Measurements from ENCODE around the gene SHOX.

- PRO-cap = no peak
Observed at GRCh38 chrX:13978-14262, 267.3 kb upstream of the PLCXD1 start.

DNA sequence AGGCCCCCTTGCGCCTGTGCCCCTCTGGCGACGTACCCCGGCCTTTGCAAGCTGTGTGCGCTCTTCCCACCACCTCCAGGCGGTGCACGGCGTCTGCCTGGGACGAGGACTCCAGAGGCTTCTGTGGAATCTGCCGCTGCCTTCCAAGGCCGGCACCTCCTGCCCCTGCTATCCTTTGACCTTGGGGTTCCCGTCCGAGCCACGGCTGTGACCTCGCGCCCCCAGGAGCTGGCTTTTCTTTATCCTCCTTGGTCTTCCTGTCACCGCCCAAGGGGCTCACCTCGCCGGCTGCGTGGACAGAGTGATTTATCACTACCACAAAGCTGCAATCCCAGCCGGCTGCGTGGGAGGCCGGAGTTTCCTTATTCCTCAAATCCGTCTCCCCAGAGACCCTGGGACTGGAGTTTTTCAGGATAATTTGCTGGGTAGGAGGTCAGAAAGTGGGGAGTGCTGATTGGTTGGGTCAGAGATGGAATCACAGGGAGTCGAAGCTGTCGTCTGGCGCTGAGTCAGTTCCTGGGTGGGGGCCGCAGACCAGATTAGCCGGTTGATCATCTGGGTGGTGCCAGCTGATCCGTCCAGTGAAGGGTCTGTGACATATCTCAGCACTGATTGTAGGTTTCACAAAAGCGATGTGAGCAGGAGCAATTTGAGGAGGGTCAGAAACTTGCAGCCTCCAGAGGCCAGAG is 19.8 kb upstream of the PLCXD1 start:
- PRO-cap = no peak

DNA sequence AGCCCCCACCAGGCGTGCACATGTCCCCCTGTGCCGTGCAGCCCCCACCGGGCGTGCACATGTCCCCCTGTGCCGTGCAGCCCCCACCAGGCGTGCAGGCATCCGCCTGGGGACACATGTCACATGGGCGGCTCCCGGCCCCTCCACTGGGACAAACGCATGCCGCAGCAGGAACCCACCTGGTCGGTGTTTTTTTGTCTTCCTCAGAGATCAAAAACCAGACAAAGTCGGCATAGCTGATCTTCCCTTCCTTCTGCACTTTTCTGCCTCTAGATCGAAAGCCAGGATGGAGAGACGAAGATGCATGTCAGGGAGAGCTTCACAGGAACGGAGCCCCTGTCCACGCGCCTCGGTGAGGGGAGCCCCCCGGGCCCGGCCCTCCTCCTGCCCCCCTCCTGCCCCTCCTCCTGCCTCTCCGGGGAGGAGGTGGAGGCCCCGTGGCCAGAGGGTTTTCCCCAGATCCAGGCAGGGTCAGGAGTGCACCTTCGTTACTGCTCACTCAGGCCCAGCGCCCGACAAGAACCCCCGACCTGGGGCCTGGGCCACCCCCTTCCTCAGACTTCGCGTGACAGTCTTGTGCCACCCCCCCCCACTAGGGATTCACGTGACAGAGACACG is 22.6 kb upstream of the GTPBP6 start:
- PRO-cap = no peak

DNA sequence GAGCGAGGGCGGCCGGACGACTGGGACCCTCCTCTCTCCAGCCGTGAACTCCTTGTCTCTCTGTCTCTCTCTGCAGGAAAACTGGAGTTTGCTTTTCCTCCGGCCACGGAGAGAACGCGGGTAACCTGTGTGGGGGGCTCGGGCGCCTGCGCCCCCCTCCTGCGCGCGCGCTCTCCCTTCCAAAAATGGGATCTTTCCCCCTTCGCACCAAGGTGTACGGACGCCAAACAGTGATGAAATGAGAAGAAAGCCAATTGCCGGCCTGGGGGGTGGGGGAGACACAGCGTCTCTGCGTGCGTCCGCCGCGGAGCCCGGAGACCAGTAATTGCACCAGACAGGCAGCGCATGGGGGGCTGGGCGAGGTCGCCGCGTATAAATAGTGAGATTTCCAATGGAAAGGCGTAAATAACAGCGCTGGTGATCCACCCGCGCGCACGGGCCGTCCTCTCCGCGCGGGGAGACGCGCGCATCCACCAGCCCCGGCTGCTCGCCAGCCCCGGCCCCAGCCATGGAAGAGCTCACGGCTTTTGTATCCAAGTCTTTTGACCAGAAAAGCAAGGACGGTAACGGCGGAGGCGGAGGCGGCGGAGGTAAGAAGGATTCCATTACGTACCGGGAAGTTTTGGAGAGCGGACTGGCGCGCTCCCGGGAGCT is at the start of gene SHOX:
TSS of gene SHOX (plus strand) at position 402 of the 654 bp plus-strand sequence.
- PRO-cap = no peak

- PRO-cap = no peak
Observed at GRCh38 chrX:991289-991589, 221.2 kb downstream of the CRLF2 start.

GRCh38 chrX:1395613-1396789 is 4.1 kb upstream of the SLC25A6 start:
- PRO-cap = no peak

DNA sequence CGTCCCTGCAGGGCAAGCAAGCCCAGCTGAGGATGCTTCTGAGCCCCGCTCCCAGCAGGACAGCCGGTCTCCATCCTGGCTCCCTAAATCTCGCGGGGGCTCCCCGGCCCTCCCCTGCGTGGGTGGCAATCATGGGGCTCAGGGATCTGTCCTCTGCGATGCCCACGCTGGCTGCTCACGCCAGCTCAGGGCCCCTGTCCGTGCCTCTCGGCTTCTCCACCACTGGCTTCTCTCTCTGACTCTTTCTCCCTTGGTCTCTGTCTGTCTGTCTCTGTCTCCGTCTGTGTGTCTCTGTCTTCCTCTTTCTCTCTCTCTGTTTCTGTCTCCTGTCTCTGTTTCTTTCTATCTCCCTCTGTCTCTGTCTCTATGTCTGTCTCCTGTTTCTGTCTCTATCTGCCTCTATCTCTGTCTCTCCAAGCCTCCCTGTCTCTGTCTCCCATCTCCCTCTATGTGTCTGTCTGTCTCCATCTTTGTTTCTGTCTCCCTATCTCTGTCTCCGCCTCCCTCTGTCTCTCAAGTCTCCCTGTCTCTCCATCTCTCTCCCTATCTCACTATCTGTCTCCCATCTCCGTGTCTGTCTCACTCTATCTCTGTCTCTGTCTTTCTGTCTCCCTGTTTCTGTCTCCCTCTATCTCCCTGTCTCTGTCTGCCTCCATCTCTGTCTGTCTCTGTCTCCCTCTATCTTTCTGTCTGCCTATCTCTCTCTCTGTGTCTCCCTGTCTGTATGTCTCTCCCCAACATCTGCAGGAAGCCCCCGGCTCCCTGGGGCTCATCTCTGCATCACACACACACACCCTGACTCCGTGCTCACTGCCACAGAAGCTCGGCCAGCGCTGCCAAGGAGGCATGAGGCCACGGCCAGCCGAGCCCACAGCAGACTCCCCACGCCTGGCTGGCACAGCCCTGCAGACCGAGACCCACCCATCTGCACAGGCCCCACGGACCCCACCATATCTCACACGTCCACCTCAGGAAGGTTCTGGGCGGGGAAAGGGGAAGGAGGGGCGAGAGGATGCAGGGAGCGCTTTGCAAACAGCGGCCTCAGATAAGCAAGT is 28.1 kb upstream of the SLC25A6 start:
- PRO-cap = no peak

DNA sequence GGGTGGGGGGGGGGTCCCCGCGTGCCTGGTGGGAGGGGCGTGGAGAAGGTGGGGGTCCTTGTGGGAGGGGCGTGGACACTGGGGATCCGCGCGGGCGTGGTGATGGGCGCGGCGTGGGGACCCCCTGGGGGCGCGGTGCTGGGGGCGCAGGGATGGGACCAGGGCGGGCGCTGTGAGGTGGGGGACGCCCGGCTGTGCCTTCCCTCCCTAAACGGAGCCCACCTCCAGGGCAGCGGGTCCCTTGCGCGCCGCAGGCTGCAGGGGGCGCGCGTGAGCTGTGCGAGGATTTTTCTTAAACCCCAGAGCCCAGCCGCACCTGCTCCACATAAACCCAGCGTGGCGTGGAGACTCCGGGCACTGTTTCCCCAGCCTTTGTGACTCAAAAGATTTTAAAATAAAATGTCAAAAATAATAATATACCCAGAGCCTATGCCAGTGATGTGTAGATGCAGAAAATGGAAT is 1.4 kb upstream of the ASMTL start:
- PRO-cap = unidirectional peak, plus-strand start at position 324 of the sequence

DNA sequence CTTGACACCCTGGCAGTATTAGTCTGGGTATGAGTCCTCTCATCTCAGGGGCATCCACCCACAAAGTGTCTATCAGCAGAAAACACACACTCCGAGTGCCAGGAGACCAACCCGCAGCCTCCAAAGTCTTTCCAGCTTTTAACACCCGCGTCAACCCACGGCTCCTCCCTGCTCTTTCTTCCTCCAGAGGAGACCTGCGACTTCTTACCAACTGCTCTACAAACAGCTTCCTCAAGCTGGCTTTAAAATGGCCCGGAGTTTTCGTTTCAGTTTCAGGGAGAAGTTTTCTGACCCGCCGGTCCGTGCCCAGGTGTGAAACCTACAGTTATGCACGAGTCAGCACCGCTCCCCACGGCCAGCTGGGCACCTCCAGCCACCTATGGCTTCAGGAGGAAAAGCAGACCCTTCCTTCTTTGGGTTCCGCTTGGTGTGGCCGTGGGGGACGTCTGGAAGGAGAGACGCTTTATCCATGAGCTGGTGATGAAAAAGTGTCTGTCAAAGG is 14.4 kb upstream of the ASMTL start:
- PRO-cap = no peak

- PRO-cap = bidirectional peak, plus-strand start at chrX:1494086, minus-strand start at chrX:1494010; bidirectional peak, plus-strand start at chrX:1494370, minus-strand start at chrX:1494375
Observed at GRCh38 chrX:1493907-1494623, 41.4 kb upstream of the ASMTL start.

- PRO-cap = no peak
Observed at GRCh38 chrX:1500751-1501587, 36.0 kb downstream of the P2RY8 start.

GRCh38 chrX:1530828-1532057 is 5.7 kb downstream of the P2RY8 start:
- PRO-cap = no peak

GRCh38 chrX:1592279-1593196 is 1.1 kb downstream of the AKAP17A start:
- PRO-cap = no peak

DNA sequence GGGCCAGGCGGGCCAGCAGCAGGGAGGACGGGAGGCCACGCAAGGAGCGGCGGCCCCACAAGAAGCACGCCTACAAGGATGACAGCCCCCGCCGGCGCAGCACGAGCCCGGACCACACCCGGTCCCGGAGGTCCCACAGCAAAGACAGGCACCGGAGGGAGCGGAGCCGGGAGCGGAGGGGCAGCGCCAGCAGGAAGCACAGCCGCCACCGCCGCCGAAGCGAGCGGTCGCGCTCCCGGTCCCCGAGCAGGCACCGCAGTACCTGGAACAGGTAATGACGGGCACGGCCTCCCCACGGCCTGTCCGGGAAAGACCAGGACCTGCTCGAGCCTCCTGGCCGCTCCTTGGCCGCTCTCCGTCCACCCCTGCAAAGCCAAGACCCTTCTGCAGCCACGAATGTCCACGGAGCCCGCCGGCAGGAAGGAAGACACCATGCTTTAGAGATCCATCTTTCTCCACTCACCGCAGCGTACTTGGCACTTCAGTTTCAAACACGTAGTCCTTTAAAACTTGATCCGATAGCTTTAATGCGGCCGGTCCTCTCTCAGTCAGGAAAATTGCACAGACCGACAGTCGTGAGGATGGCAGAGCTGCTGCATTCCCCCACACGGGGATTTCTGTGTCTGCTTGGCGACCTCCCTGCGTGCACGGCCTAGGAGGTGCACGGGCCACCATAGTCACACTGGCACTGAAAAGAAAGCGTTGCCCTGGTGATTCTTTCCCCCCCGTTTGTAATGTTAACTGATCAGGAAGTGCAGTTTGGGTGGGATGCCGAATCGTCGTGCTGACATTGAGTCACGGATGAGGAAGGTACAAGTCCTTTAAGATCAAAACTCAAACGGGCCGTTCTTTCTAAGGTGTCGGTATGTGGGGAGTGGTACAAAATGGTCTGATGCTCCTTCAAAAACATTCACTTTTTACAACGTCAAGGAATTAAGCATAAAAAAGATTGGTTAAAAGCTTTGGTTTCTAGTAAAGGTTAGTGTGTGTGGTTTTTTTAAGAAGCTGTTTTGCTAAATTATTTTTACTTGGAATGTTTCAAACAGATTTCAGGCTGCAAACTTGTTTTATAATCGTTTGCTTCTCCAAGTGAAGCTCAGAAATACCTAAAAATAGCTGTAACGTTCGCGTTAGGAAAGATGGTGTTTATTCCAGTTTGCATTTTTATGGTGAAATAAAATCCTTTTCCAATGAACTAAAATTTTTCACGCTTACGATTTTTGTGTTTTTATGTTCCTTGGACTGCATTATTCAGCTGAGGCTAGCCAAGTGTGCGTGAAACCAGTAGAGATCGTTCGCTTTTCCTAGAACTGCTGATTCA is 10.4 kb downstream of the AKAP17A start:
- PRO-cap = no peak

- PRO-cap = no peak
Observed at GRCh38 chrX:2194013-2194455, 306.7 kb downstream of the DHRSX start.

DNA sequence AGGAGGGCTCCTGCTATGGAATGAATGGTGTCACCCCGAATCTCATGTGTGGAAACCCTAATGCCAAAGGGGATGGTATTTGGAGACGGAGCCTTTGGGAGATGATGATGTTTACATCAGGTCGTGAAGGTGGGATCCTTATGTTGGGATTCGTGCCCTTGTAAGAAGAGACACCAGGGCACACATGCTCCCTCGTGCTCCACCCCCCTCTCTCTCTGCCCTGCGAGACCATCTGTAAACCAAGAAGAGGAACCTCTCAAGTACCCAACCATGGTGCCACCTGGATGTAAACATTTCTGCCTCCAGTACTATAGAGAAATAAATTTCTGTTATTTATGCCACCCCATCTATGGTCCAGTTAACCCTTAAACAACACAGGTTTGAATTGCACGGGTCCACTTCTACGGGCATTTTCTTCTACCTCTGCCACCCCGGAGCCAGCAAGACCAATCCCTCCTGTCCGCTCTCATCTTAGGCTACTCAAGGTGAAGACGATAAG is 179.3 kb downstream of the DHRSX start:
- PRO-cap = no peak

- PRO-cap = no peak
Observed at GRCh38 chrX:2371402-2372058, 129.2 kb downstream of the DHRSX start.

GRCh38 chrX:2388159-2389123 is 112.3 kb downstream of the DHRSX start:
- PRO-cap = no peak

DNA sequence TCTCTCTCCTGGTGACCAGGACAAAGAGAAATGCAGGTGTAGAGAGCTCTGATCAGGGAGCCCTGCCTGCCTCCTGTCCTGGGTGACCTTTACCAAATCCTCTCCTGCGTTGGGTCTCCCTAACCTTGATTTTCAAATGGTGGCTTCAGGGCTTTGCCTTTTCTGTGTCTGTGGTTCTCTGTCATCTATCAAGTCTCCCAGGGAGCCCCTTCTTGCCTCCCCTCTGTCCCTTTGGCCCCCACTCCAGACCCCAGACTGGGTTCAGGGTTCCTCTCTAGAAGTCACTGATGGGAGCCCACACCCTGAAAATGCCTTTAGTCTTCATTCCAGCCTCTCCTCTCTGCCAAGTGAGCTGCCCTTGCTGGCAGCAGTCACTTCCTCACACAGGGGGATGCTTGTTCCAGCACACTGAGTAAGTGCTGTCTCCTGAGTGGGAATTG is 40.5 kb upstream of the CD99 start:
- PRO-cap = no peak

DNA sequence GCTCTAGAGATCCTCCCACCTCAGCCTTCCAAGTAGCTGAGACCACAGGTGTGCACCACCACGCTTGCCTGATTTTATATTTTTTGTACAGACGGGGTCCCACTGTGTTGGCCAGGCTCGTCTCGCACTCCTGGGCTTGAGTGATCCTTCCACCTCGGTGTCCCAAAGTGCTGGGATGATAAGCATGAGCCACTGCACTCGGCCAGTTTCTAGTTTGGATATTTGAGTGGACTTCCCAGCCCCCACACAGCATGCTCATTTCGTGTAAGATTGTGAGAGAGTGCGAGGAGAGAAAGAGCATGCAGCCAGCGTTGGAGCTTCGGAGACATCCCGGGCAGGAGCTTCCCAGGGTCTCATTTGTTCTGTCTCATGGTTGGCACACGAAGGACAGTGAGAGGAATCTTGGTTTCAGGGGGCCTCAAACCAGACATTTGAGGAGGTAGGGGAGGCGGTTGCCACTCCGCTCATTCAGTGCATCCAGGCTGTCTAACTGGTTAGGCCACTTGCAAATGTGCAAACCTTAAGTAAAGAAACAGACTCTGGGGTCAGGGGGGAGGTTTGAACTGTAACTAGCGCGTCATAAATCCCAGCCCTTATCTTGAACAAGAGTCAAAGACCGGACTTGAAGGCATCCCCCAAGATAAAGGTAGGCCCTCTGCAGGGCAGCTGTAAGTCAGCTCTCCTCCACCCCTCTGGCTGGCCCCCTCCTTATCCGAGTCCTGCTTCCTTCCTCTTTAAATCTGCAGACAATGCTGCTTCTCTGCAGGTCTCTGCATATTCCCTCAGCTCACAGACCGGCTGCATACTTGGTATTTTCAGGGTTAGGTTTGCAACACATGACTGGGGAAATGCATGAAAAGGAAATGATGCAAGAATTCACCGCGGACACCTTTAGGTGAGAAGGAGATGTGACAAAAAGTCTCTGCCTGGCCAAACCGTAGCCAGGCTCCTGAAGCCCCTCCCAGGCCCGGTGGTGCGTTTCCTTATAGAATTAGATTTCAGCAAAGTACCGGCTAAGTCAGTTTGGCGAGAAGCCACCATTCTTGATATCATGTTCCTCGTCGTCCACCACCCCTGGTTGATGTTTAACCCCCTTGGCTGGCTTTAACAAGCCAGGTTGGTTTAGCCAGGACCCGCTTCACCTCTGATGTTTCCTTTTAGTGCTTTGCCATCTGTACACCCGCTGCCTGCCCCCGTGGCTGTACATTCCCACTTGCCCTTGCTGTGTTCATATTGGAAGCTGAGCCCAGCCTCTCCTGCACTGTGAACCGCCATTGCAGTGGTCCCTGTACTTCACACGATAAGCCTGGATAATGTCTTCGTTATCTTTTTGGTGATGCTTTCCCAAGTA is 31.4 kb downstream of the ARSD start:
- PRO-cap = bidirectional peak, plus-strand start at position 775 of the sequence, minus-strand start at position 710 of the sequence

All from REH cell (cell line).